Cardiac septum (tissue), 1 donor: ENCODE data around the gene TAFA5.

- PRO-cap: no peak
These were observed 429.0 kb downstream of the TBC1D22A start for GRCh38 chr22:47191480-47191863.

- PRO-cap: no peak
These were observed 574.7 kb downstream of the TBC1D22A start for GRCh38 chr22:47337097-47337700.

- PRO-cap: no peak
These were observed 785.6 kb upstream of the TAFA5 start for GRCh38 chr22:47703747-47704176.

- PRO-cap: no peak
These were observed 605.9 kb upstream of the TAFA5 start for GRCh38 chr22:47883433-47883882.

- PRO-cap: no peak
These were observed 187.9 kb upstream of the TAFA5 start for GRCh38 chr22:48301493-48301897.

DNA sequence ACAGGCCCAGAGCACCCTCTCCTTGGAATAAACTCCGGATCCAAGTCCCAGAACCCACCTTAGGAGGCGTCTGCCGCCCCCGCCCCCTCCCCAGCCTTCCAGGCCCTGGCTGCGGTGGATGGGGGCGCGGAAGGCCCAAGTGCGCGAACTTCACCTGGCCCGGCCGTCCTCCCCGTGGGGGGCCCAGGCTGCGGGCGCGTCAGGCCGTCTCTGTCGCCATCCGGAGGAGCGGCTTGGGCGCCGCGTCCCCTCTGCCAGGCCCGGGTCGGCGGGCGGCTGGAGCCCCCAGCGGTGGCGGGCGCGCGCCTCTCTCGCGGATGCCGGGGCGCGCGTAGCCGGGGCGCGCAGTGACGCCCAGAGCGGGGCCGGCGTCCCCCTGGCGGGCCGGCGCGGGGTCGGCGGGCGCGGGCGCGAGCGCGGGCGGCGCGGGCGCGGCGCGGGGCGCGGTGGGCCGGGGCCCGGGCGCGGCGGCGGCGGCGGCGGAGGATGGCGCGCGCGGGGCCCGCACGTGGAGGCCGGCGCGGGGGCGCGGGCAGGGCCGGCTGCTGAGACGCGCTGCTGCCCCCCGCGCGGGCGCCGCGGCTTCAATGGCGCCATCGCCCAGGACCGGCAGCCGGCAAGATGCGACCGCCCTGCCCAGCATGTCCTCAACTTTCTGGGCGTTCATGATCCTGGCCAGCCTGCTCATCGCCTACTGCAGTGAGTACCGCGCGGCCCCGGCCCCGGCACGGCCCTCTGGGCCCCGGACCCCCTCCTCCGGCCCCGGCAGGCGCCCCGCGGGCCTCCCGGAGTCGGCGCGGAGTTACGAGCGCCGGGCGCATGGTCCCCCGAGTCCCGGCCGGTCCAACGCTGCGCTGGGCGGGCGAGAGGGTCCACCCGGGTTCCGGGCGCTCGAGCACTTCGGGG is at the start of gene TAFA5:
Gene TAFA5, plus strand, starts transcription at position 548 of the 906 bp plus-strand sequence.
- PRO-cap: no peak

DNA sequence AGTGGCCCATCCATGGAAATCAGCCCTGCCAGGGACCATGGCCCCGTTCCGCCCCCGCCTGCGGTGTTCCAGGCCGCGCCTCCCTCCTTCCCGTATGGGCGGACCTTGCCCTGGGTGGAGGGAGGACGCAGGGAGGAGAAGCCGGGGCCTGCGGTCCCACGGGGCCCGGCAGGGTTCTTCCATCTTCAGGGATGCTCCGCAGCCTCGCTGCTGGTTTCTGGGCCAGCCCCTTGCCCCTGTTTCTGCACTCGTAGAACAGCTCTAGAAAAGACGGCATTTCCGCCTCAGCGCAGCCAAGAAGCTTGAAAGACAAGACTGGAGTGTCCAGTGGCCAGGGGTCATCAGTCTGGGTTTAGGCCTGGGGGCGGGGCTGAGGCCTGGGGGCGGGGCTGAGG is 7.8 kb downstream of the TAFA5 start:
- PRO-cap: no peak

GRCh38 chr22:48719065-48719468 is 229.7 kb downstream of the TAFA5 start:
- PRO-cap: no peak

GRCh38 chr22:48834481-48834764 is 345.1 kb downstream of the TAFA5 start:
- PRO-cap: no peak

DNA sequence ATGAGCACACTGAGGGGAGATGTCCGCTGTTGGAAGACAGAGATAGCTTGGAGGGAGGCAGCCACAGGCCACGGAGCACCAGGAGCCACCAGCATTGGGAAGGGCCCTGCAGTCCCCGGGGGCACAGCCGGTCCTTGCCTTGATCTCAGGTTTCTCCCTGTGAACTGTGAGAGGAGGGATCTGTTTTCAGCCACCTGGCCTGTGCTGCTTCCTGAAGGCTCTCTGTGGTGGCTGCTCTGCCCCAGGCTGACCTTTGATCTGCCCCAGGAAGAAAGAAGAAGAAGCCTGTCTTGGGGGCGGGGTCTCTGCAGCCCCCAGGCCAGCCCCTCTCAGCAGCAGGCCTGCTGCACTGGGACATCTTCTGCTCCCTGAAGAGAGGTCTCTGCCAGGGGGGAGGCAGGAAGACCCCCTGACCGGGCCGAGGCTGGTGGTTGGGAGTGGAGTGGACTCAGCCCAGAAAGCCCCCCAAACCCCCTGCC is 662.8 kb downstream of the TAFA5 start:
- PRO-cap: no peak

DNA sequence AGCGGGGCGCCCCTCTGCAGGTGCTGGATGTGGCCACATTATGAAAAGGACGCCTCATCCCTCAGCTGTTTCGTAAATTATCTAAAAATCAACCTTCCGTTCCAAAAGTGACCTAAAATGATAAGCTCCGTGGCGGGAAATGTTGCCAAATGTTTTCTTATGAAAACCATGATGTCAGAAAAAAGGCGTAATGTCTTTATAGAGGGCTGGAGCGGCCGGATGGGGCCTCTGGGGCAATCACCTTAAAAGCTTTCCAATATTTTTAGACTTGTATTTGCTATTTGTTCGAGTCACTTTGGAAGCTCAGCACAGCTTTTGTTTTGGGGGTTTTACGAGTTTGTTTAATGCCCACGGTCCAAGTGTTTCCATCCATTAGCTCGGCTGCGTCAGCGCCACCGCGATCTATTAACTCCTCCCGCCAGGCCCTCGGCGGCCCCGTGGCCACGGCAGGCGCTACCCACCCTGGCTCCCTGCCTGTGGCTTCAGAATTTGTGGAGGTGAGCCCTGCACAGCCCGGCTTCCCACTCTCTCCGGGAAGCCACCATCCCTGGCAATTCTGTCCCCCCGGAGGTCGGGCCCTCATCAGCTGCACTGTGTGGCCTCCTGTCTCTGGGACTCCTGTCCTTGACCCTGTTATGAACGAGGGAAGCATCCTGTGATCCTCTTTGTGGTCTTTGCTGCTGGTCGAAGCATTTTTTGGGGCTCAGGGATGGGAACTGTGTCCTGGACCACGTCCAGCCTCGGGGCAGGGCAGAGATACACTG is 648.6 kb downstream of the BRD1 start:
- PRO-cap: no peak

- PRO-cap: no peak
These were observed 591.8 kb downstream of the BRD1 start for GRCh38 chr22:49235809-49236389.

DNA sequence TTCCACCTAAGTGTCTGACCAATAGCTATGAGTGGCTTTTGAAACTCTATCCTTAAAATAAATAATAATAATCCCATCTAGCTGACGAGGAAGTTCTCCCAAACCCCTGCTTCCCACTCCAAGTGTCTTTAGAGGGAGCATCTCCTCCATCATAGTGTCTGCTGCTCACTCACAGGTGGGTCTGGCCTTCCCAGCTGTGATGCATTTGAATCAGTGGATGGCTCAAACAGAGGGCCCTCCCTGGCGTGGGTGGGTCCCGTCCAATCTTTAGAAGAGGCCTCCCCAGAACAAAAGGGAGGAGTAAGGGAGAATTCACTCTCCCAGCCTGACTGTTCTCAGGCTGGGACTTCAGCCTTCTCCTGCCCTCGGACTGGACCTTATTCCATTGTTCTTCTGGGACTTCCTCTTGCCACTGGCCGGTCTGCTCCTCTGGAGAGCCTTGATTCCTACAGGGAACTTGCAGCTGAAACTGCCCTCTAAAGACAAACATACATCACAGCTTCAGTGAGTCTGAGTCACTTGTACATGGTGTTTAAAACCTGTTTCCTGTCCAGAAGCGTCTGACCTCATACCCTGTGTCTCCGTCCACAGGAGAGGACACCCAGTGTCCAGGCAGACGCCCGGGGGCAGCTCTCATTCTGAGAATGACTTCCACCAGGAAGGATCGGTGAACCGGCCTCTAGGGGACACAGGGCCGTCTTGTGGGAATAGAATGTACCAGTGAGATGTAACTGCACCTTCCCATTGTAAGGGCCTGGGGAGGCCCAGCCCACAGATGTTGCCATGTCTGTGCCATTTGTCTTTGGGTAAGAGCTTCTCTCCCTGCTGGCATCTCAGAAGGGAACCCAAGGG is 234.7 kb downstream of the BRD1 start:
- PRO-cap: no peak

DNA sequence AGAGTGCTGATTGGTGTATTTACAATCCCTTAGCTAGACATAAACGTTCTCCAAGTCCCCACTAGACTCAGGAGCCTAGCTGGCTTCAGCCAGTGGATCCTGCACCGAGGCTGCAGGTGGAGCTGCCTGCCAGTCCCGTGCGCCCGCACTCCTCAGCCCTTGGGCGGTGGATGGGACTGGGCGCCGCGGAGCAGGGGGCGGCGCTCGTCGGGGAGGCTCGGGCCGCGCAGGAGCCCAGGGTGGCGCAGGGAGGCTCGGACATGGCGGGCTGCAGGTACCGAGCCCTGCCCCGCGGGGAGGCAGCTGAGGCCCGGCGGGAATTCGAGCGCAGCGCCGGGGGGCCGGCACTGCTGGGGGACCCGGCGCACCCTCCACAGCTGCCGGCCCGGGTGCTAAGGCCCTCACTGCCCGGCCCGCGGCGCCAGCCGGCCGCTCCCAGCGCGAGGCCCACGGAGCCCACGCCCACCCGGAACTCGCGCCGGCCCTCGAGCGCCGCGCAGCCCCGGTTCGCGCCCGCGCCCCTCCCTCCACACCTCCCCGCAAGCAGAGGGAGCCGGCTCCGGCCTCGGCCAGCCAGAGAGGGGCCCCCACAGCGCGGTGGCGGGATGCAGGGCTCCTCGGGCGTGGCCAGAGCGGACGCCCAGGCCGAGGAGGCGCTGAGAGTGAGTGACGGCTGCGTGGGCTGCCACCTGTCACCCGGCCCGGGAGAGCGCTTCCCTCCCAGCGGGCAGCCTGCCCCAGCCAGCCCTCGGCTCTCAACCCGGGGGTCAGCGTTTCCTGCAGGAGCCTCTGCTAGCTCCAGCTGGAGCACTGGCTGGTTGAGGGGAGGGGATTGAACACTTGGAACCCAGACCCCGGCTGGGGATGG is 157.4 kb downstream of the BRD1 start:
- PRO-cap: unidirectional peak, plus-strand start at position 92 of the sequence; unidirectional peak, minus-strand start at position 406 of the sequence

- PRO-cap: no peak
These were observed 11.2 kb downstream of the CRELD2 start for GRCh38 chr22:49929559-49930155.

GRCh38 chr22:49961659-49961930 is 1.0 kb downstream of the PIM3 start:
- PRO-cap: no peak

DNA sequence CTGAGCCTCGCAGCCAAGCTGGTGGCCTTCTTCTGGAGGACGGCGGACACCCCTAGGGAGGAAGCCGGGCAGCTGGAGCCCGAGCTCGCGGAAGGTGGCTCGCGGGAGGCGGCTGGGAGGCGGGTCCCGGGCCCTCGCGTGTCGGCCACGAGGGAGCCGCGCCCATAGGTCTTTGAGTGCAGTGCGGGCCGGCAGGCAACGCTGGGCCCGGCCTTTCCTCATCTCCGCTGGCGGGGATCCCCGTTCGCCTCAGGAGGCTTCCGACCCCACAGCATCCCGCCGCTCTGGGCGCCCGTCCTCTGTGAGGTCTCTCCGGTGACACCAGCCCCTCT is 252 bp downstream of the MOV10L1 start:
- PRO-cap: no peak

GRCh38 chr22:50114283-50115148 is 24.7 kb downstream of the MOV10L1 start:
- PRO-cap: unidirectional peak, plus-strand start at chr22:50114578

DNA sequence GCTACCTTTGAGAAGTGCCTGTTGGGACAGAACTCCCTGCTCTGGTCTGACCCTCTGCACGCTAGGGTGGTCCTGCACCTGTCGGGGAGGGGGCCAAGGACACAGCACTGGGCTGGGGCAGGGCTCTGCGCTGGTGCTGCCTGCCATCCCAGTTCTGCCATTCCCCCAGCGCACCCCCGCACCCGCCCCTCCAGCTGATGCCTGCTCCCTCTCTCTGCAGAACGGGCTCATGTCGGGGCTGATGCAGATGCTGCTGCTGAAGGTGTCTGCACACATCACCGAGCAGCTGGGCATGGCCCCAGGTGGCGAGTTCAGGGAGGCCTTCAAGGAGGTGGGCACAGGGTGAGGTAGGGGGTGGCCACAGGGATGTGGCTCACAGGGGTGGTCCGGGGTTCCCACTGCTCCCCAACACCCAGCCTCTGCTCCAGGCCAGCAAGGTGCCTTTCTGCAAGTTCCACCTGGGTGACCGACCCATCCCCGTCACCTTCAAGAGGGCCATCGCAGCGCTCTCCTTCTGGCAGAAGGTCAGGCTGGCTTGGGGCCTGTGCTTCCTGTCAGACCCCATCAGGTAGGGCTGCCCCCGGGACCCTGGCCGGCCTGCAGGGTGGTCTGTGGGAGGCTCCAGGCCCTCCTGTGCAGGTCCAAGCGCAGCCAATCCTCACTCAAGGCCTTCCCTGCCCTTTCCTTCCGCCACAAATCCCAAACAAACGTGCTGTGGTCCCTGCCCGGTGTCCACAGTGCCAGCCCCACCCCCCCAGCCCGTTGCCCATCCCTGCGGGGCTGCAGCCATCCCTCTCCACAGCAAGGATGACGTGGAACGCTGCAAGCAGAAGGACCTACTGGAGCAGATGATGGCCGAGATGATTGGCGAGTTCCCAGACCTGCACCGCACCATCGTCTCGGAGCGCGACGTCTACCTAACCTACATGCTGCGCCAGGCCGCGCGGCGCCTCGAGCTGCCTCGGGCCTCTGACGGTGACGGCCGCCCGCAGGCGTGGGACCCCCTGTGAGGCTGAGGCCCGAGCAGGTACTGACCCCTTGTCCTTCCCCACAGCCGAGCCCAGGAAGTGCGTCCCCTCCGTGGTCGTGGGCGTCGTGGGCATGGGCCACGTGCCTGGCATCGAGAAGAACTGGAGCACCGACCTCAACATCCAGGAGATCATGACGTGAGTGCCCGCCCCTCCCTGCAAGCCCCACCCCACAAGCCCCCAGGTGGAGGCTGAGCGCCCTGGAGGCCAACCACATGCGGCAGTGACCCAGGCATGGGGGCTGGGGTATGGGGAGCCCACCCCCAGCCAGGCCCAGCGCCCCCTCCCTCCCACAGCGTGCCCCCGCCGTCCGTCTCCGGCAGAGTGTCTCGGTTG is 3.3 kb upstream of the SELENOO start:
- PRO-cap: no peak

DNA sequence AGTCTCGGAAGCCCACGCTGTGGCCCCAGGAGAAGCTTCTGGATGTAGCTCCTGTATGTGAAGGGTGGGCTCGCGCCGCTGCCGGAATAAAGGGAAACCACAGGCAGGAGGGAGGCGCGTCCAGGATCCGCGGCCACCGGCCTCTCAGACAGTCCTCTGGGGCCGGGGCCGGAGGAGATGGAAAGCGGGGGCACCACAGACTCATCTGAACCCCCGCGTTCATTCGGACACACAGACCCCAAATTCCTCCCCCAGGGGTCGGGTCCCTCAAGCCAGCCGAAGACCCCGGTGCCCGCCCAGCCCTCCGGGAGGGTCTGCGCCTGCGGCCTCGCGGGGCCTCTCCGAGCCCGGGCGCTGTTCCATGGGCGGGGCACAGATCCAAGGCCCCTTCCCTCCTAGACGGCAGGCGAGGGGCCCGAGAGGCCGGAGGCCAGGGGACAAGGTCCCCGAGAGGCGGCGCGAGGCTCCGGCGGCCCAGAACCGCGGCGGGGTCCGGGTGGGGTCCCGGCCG is 608 bp upstream of the SELENOO start:
- PRO-cap: no peak